Temporal lobe (tissue), 2 donors: Measurements from ENCODE around the genes UNC80, IKZF2 and TMEM169.

GRCh38 chr2:208359039-208360030 lies 47.3 kb upstream of the PTH2R start:
- RAMPAGE, long total RNA, result no peak

DNA sequence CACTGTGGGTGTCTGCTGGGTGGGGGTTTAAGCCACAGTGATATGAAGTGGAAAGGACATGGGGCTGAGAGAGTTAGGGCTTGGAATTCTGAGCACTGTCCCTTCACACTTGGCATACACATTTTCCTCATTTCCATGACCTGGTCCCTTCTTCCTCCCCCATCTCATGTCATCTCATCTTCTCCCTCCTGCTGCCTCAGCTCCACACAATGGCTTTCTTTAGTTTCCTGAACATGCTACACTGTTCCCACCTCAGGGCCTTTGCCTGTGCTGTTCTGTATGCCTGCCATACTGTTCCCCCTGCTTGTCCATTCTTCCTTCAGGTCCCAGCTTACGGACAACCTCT lies 56.4 kb downstream of the PTH2R start:
- RAMPAGE, long total RNA, result no peak

DNA sequence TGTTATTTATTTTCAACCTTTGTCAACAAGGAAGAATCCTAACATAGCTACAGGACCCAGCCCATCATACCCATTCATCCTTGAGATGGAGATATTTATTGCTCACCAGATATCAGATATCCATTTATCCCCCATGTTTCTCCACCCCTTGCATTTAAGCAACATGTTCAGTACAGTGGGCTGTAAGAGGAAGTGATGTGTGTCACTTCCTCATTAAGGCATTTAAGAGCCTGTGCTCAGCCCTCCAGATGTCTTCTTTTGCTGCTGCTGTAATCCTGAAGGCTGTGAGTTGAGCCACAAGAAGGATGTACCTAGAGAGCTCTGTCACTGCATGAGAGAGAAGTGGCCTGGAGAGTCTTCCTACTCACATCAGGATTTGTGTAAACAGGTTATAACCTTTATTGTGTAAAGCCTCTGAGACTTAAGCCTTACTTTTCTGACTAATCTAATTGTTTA lies 151.9 kb upstream of the UNC80 start:
- RAMPAGE, long total RNA, result no peak

GRCh38 chr2:209694597-209695253 lies 76.9 kb upstream of the UNC80 start:
- RAMPAGE, long total RNA, result no peak

DNA sequence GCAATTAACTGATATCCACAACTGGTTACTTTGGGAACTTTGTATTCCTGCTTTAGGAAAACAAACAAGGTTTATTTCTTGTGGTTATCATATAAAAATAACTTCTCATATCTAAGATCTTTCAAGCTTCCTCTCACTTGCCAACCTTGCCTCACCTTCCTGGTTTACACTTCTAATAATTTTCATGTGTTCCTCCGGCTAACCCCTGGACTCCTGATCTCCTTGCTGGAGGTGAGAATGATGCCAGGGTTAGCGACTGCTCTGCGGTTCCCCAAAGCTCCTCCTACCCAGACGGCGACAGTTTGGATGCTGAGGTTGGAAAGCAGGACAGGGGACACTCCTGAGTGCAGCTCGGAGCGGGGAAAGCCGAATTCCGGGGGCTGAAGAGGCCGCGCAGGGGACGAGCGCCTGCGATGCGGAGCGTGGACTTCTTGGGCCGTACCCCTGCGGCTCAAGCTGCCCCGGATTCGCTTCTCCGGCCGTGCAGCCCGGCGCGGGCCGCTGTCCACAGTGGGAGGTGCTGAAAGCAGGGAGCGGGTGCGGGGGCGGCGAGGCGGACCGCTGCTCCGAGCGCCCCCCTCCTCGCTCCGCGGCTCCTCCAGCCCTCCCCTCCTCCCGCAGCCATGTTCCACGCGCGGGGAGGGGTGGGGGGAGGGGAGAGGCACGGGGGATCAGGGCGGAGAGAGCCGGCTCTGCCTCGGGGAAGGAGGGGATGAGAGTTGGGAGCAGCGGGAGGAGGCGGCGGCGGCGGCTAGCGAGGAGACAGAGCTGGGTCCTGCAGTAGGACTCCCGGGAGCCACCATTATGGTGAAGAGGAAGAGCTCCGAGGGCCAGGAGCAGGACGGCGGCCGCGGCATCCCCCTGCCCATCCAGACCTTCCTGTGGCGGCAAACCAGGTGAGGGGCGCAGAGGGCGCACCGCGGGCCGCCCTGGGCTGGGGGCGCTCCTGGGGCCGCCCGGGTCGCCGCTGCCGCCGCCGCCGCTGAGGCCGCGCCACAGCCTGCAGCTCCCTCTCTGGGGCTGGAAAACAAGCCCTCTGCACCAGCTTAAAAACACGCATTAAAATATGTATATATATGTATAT lies at the start of gene UNC80:
Gene UNC80 (plus strand): TSS at position 564 of the 1,084 bp plus-strand sequence.
- RAMPAGE, long total RNA, result no peak

DNA sequence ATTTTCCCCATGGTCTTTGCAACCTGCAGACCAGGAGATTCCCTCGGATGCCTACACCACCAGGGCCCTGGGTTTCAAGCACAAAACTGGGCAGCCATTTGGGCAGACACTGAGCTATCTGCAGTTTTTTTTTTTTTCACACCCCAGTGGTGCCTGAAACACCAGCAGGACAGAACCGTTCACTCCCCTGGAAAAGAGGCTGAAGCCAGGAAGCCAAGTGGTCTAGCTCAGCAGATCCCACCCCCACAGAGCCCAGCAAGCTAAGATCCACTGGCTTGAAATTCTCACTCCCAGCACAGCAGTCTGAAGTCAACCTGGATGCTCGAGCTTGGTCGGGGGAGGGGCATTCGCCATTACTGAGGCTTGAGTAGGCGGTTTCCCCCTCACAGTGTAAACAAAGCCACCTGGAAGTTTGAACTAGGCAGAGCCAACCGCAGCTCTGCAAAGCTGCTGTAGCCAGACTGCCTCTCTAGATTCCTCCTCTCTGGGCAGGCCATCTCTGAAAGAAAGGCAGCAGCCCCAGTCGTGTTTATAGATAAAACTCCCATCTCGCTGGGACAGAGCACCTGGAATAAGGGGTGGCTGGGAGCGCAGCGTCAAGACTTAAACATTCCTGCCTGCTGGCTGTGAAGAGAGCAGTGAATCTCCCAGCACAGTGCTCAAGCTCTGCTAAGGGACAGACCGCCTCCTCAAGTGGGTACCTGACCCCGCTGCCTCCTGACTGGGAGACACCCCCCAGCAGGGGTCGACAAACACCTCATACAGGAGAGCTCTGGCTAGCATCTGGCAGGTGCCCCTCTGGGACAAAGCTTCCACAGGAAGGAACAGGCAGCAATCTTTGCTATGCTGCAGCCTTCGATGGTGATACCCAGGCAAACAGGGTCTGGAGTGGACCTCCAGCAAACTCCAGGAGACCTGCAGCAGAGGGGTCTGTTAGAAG lies 10.4 kb upstream of the KANSL1L start:
- RAMPAGE, long total RNA, result no peak

DNA sequence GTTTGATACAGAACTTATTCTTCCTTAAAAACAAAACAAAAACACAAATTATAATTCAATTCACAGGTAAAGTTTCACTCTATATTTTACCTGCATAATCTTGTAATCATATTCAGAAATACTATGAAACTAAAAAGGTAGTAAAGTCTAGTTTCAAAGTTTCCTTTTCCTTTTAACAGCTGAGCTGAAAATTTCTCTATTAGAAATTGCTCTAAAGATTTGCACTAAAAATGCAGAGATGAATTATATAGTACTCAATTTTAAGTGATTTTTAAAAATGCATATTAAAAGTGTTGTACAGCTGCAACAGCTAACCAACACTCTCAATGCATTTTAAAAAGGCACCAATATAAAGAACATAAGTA lies 148.6 kb downstream of the IKZF2 start:
- RAMPAGE, long total RNA, result no peak

GRCh38 chr2:213151459-213152402 lies at the start of gene IKZF2:
Gene IKZF2, minus strand, starts transcription at chr2:213151612.
- RAMPAGE, long total RNA, result no peak

DNA sequence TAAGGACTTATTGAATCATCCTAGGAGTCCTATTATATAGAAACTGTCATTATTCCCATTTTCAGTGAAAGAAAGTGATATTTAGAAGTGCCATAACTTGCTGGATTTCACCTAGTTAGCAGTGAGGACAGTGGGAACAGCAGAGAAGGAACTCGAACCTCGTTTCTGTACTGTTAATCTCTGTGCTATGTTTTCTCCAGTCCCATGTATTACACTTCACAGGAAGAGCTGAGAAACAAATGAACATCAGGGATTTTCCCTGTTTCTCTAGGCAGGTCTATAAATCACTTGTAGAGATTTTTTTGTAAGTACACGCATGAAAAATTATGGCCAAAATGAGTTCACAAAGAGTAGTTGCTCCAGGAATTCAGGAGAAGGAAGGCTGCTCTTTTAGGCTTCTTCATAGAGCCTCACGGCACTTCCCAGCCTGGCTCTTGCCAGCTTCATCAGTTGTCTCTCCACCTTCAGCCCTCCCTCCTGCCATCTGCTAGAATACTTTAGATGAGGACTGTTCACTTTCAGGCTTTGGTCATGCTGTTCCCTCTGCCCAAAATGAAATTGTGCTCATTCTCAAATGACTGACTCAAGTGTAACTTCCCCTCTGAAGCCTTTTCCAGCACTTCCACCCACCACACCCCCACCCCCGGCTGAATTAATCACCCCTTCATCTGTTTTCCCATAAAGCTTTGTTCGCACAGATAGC lies 1.7 kb upstream of the ABCA12 start:
- RAMPAGE, long total RNA, result no peak

GRCh38 chr2:215375187-215375576 lies 60.7 kb downstream of the FN1 start:
- RAMPAGE, long total RNA, result no peak

DNA sequence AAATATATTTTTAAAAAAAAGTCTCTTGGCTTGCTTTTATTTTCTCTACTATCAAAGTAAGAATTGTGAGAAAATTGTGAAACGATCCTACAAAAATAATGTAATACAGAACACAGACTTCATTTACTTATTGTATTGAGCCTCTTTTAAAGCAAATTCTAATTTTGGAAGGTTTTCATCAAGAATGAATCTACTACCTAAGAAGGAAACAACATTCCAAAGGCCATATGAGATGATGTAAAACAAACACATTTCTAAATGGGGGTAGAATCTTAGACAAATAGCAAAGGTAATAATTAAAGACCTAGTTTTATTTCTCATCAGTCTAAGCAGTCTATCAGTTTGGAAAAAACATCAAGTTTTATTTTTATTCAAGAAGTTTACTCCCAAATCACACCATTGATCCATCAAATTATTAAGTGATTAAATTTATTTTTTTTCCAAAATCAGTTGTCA lies 20.6 kb downstream of the FN1 start:
- RAMPAGE, long total RNA, result no peak

GRCh38 chr2:215421971-215422244 lies 14.0 kb downstream of the FN1 start:
- RAMPAGE, long total RNA, result no peak

GRCh38 chr2:215434563-215435085 lies 1.2 kb downstream of the FN1 start:
- RAMPAGE, long total RNA, result no peak

DNA sequence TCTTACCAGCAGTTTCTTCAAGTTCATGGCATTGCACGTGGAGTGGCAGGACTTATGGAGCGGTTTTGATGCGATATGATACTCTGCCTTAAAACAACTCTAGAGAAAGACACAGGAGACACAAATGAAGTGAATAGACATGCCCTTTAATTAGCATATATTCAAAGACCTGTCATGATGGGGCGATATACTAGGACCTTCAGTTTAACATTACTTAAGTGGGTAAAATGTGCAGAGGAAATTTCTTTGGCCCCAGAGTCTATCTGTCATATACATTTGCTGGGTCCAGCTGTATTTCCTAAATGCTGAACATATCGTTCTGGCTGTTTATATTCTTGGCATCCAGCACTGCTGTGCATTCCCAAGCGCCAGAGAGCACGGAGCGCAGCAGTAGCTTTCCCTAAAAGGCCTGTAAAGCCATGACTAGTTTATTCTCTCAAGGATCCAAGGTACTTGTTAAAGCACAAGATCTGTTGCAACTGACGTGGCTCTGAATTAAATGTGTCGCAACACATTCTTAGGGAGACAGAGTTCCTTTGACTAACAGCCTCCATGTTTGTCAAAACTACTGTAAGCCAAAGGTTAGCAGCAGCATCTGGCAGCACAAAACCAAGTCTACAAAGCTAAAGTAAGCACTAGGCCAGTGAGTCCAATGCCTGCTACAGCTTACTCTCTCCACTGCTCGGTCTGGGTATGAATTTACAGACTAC lies 188.4 kb upstream of the FN1 start:
- RAMPAGE, long total RNA, result no peak

- RAMPAGE, long total RNA, result no peak
Observed at GRCh38 chr2:215773154-215773495, 240.2 kb downstream of the MREG start.

GRCh38 chr2:215878483-215878915 lies 134.9 kb downstream of the MREG start:
- RAMPAGE, long total RNA, result no peak

DNA sequence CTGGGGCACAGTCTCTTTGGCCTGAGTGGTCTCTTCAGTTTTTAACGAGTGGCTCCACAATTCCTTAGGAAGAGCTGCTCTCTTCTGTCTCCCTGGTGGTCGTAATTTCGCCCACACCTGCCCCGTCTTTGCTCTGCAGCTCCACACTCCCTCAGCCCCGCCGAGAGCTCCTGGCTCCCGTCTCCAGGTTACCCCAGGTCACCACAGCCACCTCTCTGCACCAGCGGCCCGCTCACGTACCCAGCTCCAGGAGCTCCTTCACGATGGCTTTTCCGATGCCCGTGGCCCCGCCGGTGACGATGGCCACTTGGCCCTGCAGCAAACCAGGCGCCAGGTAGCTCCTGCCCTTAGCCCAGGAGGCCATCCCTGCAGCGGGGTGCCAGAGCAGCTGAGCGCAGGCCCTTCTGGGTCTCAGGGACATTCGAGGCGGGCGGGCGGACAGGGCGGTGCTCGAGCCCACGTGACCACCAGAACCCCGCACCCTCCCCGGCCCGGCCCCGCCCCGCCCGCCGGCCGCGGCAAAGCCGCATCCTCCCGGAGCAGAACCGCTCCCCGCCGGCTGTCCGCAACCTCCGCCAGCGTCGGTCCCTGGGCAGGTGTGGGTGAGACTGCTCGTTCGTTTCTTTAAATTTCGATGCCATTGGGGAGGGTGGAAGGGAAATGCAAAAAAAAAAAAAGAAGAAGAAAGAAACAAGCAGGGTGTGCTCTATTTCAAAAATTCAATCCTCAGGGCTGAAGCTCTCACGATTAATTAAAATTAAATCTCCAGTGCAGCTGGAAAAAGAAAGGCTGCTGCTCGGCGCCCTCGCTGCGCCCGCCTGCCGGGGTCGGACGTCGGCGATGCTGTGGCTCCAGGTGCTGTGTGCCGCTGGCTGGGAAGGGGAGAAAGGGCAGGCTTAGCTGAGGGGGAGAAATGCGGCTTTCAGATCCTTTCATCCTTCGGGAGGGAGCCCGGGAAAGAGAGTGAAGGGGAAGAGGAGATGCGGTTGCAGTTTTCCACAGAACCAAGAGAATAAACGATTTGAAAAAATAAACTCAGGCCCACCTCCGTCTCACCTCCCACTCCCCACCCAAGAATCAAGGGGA lies at the start of gene TMEM169:
Gene TMEM169 (plus strand): TSS at position 542 of the 1,086 bp plus-strand sequence.
- RAMPAGE, long total RNA, result no peak

GRCh38 chr2:216532533-216532936 lies 33.9 kb downstream of the RPL37A start:
- RAMPAGE, long total RNA, result no peak

GRCh38 chr2:216533466-216534120 lies 34.9 kb downstream of the RPL37A start:
- RAMPAGE, long total RNA, result no peak

- RAMPAGE, long total RNA, result no peak
Observed at GRCh38 chr2:216536716-216537158, 38.1 kb downstream of the RPL37A start.